ENCODE measurements around a stretch of chr2.

GRCh38 chr2:212484704-212485239, 53.8 kb downstream of the ERBB4 start:
- PRO-cap, result no peak
- RAMPAGE, long total RNA, 3 experiments, result no peak in any of the 3 experiments

DNA sequence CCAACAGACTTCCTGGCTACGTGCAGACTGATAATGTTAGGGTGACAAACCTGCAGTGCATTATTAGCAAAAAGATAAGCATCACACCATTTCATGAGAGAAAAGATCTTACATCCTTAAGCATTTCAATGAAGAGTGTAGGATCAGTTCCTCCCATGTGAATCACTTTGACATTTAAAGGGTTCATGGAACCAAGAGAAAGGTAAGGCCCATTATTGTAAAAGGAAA, 246.0 kb downstream of the IKZF2 start:
- PRO-cap, result no peak
- RAMPAGE, long total RNA, 3 experiments, result no peak in any of the 3 experiments

- PRO-cap, result no peak
- RAMPAGE, long total RNA, 3 experiments, result no peak in any of the 3 experiments
Observed at GRCh38 chr2:212905687-212906416, 245.6 kb downstream of the IKZF2 start.

- PRO-cap, result no peak
- RAMPAGE, long total RNA, 3 experiments, result no peak in any of the 3 experiments
Observed at GRCh38 chr2:213137602-213138097, 13.8 kb downstream of the IKZF2 start.

- PRO-cap, result no peak
- RAMPAGE, long total RNA, 3 experiments, result no peak in any of the 3 experiments
Observed at GRCh38 chr2:213145877-213146236, 5.6 kb downstream of the IKZF2 start.

GRCh38 chr2:215139927-215140629, 1.7 kb upstream of the ABCA12 start:
- PRO-cap, result no peak
- RAMPAGE, long total RNA, 3 experiments, result no peak in any of the 3 experiments

GRCh38 chr2:215344600-215345096, 32.8 kb downstream of the ATIC start:
- PRO-cap, result no peak
- RAMPAGE, long total RNA, 3 experiments, result no peak in any of the 3 experiments

DNA sequence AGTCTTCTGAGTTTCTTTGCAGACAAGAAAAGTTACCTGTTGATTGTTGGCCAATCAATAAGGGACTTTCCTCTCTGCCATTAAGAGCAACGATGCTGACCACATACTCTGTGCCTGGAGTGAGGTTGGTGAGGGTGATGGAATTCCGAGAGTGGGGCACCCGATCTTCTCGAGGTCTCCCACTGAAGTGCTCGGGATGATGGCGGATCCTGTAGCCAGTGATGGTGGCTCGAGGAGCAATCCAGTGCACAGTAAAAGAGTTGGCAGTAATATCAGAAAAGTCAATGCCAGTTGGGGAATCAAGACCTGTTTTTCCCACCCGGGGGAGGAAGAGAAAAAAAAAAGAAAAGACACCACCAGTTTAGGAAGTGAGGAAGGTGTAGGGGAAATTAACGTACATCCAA, 49.2 kb downstream of the FN1 start:
- PRO-cap, result no peak
- RAMPAGE, long total RNA, 3 experiments, result no peak in any of the 3 experiments

GRCh38 chr2:215394411-215395129, 41.3 kb downstream of the FN1 start:
- PRO-cap, result no peak
- RAMPAGE, long total RNA, 3 experiments, result no peak in any of the 3 experiments

DNA sequence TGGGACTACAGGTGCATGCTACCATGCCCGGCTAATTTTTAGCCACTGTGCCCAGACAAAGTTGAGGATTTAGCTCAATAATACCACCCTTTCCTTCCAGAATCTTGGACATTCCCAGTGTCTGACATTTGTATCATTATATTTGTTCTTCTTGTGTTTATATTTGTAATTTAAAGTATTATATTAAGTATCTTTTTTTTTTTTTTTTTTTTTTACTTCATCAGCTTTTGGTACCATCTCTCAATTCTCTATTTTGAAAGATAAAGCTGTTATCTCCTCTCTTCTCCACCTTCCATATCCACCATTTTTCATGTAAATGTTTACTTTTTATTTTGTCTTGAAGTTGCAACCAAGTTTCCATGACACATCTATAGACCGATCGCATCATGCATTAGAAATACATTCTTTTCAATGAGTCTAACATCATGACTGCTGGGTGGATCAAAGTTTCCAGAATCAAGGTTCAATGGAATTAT, 23.3 kb downstream of the FN1 start:
- PRO-cap, result no peak
- RAMPAGE, long total RNA, 3 experiments, result no peak in any of the 3 experiments

DNA sequence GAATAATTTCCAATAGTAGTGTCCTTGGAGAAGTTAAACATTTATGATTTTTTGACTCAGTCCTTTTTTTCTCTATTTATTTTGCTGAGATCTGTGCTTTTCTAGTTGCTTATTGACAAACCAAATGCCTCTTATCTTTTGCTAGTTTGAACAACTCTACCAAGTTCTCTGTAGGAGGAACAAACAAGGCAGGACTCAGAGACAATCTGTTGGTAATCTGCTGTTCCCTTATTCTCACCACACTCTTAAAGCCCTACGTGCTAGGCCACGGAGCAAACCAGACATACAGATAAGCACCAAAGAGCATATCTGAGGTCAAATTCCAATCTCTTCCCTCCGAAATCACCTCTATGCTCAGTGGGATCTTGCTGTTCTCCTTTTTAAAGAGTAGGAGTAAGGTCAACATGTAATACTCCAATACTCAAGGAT, 18.5 kb downstream of the FN1 start:
- PRO-cap, result no peak
- RAMPAGE, long total RNA, 3 experiments, result no peak in any of the 3 experiments

GRCh38 chr2:215421971-215422244, 14.0 kb downstream of the FN1 start:
- PRO-cap, result no peak
- RAMPAGE, long total RNA, 3 experiments, result no peak in any of the 3 experiments

DNA sequence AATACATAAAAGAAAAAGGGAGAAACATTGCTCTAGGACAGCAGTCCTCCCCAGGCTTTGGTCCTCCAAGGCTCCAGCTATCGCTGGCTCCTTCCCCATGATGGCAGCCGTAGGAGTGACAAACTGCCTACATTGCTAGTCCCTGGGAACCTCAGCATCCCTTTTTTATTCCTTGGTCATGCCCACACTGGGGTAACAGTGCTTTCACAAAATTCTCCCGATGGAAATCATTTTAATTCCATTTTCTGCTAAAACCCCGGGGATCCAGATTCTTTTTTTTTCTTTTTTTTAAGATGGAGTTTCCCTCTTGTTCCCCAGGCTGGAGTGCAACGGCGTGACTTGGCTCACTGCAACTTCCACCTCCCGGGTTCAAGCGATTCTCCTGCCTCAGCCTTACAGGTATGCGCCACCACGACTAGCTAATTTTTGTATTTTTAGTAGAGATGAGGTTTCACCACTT, 7.3 kb upstream of the FN1 start:
- PRO-cap, result no peak
- RAMPAGE, long total RNA, 3 experiments, result no peak in any of the 3 experiments

DNA sequence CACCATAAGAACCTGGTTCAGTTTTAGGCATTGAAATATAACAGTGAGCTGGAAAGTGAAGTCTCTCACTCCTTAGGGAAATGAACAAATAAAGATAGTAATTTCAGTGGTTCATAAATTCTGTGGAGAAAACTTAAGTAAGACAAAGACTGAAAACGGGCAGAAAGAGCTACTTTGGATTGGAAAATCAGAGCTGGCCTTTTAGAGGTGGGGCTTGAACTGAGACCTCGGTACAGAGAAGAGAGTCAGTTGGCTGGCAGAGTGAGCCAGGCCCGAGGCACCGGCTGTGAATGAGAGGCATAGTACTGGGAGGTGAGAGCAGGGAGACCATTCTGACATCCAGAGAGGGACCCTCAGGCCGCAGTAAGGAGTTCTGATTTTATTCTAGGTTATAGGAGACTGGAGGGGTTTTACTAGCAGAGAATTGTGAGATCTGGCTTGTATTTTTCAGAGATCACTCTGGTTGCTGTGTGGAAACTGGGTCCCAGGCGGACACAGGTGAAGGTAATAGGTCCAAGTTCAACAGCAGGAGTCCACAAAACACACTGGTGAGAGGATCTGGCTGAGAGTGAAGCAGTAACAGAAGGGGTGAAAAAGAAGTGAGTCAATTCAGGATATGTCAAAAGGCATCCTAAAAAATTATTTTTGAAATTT, 75.9 kb upstream of the FN1 start:
- PRO-cap, result no peak
- RAMPAGE, long total RNA, 3 experiments, result no peak in any of the 3 experiments

- PRO-cap, result no peak
- RAMPAGE, long total RNA, 3 experiments, result no peak in any of the 3 experiments
Observed at GRCh38 chr2:215717804-215718497, 282.1 kb upstream of the FN1 start.

DNA sequence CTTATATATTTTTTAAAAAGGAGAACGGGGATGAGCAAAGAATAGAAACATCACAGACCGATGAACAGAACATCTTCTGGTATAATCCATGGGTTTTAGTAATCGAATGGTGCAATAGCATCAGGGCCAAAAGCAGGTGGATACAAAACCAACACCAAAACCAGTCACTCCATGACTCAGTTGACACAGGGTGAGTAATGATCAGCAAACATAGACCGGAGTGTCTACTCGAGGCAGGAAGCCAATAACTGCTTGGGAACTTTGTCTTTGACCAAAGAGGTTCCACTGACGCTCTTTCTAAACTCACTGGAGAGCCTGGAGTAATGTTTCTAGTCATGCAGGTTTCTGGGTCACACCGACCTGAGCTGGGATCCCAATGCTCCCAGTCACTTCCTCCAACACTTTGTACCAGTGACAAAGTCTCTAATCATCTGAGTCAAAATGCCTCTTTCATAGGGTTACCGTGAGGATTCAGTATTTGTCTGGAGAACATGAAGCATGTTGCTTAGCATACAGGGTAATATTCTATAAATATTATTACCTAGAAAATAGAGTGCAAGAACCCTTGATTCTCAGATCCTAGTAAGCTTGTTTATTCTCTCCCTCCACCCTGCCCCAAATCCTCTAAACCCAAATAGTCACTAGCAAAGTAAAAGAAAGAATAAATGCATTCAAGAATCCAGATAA, 30.8 kb downstream of the MREG start:
- PRO-cap, result no peak
- RAMPAGE, long total RNA, 3 experiments, result no peak in any of the 3 experiments

DNA sequence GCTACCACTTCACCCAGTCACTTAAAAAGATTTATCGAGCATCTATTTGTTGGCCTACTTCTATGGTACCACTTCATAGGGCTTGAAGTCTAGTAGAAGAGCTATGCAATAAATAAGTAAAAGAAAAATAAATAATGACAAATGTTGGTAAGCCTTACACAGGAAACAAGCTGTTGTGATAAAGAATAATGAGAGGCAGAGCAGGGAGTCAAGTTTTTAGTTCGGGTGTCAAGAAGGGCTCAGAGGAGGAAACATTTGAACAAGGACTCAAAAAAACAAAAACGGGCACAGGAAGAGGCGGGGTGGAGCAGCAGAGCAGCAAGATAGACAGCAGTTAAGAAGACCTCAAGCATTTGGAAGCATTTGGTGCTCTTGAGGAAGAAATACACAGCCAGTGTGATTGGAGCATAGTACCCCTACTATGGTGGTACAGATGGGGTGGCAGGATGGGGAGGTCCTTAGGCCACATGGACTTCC, 2.8 kb downstream of the TMEM169 start:
- PRO-cap, result no peak
- RAMPAGE, long total RNA, 3 experiments, result no peak in any of the 3 experiments

DNA sequence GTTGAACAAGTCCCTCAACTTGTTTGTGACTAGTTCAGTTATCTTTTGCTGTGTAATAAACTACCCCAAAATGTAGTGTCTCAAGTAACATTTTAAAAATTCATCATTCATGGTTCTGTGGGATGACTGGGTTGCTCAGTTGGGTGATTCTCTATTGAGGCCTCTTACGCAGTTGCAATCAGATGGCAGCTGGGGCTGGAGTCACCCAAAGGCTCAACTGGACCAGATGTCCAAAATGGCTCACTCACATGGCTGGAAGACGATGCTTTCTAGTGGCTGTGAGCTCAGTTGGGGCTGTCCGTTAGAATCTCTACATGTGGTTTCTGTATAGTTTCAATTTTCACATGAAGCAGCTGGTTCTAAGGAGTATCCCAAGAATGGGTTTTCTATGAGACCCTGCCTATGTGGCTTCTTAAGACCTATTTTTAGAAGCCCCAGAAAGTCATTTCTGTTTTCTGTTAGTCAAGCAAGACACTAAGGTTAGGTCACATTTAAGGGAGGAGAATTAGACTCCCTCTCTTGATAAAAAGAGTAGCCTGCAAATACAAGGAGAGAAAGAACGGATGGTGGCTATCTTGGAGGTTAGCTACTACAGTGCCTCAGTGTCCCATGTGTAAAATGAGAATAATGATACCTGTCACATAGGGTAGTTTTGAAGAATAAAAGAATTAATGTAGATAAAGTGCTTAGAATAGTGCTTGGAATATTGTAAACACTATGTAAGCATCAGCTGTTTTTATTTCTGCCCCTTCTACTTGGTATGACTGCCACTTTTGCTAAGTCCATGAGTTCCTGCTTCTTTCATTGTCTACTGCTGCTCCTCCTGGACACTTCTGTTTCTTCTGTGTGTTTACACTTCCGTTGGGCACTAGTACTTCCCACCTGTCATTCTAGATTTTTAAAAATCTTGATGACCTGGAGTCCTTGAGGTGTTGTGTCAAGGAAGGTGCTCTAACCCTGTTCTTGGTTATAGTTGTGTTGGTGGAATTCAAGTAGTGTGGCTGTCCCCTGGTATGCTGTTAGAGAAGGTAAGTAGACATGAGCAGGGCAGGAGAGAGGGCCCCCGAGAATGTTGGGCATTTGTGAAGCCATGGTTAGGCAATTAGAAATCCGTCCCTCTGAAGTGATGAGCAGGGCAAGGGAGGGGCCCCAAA, 4.7 kb downstream of the XRCC5 start:
- PRO-cap, result no peak
- RAMPAGE, long total RNA, 3 experiments, result no peak in any of the 3 experiments

DNA sequence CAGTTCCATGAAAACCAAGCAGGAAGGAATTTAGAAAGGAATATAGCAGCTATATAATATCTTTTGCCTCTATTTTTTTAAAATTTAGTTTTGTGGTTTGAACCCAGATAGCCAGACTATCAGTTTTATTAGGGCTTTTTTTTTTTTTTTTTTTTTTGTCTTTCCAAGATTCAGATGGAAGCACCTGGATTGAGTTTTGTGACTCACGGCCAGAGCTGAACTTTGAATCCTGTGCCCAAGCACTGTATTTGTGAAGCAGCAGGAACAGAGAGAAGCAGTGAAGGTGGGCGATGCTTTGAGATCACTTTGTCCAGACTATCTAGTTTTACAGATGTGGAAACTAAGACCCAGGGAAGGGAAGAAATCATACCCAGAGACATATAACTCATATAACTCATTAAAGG, 33.9 kb downstream of the RPL37A start:
- PRO-cap, result no peak
- RAMPAGE, long total RNA, 3 experiments, result no peak in any of the 3 experiments

DNA sequence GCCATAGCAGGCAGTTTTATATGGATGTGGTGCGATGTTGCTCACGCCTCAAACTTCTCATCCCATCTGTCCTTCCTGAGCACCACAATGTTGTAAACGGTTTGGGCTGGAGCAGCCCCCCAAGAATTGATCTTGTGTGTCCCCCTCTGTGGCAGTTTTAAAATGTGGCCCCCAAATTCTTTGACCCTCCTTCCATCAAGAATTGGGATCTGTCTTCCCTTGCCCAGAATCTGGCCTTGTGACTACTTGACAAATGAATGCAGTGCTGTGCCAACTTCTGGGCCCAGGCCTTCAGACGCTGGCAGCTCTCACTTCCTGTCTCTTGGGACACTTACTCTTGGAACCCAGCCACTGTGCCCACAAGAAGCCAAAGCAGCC, 56.5 kb downstream of the RPL37A start:
- PRO-cap, result no peak
- RAMPAGE, long total RNA, 3 experiments, result no peak in any of the 3 experiments